HT1080 (cell line): ENCODE results near the genes ZNF106, TGM5, ADAL and TUBGCP4.

GRCh38 chr15:42107372-42107815, 13.0 kb upstream of the PLA2G4D start:
RAMPAGE:
- cytosol, long total RNA, result no peak
- long total RNA, result no peak
- nucleus, long total RNA, result no peak

GRCh38 chr15:42227665-42227934, 19.5 kb upstream of the VPS39 start:
RAMPAGE:
- cytosol, long total RNA, result no peak
- long total RNA, result no peak
- nucleus, long total RNA, result no peak

GRCh38 chr15:42275995-42276443, 2.8 kb upstream of the TMEM87A start:
RAMPAGE:
- cytosol, long total RNA, result no peak
- long total RNA, result no peak
- nucleus, long total RNA, result no peak

GRCh38 chr15:42287647-42287951, 14.4 kb upstream of the TMEM87A start:
RAMPAGE:
- cytosol, long total RNA, result no peak
- long total RNA, result no peak
- nucleus, long total RNA, result no peak

RAMPAGE:
- cytosol, long total RNA, result no peak
- long total RNA, result no peak
- nucleus, long total RNA, result no peak
These were observed 49.2 kb downstream of the ZNF106 start for GRCh38 chr15:42441810-42442042.

DNA sequence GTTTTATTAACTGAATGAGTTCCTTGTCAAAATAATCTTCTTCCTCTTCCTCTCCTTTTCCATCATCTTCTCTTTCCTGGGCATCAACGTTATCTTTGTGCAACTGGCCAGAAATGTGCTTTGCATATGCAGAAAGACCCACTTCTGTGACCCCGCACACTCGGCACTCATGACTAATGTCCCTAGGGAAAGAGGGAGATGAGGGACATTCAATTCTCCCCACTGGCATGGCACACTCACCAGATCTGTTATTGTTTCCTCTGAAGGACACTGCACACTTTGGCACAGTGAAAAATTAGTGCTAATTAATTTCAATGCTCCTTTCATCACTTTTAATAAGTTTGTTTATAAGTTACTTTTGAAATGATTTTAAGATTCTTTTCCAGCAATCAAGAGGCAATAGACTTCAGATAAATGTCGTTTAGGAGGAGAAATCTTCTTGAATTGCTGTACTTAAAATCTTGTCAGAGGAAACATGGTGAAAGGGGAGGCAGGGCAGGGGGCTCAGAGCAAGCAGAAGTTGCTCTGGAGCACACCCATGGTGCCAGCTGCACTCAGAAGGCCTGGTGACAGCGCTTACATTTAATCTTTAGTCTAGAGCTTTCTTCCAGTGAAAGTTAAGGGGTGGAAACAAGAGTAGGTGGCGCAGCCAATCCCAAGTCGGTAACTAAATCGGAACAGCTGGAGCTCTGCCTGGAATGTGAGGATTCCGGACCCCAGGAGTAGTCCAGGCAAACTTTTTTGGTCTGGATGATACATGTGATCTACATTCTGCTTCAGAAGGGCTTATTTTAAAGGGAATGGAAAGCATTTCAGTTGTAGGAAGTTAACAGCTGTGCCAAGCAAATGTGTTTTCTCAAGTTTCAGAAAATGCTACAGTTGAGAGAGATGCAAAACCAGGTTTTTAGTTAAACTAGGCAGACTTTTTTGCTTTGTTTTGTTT, 33.7 kb downstream of the ZNF106 start:
RAMPAGE:
- cytosol, long total RNA, result no peak
- long total RNA, result no peak
- nucleus, long total RNA, result no peak

DNA sequence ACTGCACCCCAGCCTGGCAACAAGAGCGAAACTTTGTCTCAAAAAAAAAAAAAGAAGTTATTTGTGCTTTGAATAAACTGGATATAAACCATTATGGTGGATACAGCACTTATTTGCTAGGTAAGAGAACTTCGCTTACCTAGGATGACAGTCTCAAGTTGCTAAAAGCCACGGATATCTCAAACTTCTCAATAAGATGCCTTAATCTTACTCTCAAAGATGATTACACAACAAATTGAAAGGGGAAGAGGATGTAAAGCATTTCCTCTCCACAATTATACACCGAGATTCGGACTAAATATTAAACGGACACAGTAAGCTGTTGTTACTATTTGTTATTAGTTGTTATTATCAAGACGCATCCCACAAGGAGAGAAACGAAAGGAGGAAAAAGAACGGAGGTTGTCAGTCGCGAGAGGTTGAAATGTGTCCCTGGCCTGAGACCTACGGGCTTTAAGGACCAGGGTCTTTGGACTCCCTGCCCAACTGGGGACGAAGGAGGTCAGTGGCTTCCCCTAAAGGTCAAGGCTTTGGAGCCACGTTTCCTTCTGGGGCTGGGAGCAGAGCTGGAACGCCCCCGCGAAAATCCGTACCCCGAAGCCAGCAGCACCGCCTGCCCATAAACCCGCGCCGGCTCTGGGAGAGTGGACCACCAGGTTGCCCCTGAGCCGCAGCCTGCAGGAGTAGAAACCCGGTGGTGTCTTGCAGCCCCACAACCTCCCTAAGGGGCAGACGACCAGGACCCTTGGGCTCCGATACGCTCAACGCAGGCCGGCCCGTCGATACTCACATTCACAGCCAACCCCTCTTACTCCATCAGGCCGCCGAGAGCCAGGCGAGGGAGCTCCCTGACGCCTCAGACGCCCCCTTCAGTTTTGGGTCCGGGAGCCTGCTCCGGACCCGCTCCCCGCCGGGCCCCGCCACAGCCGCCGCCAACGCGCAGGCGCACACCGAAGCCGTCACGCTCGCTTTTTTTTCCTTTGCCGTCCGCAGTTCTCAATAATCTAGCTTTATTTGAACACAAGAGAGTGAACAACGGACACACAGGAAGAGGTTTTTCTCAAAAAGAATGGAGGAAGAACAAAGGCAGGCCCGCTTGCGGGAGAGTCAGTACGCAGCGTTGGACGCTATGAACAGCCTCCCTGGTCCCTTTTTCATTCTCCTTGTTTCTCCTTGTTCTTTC, at the start of gene ZNF106:
ZNF106 (minus strand) TSS at position 952 of the 1,183 bp plus-strand sequence.
RAMPAGE:
- cytosol, long total RNA, result start-site peak on the minus strand centred at position 895 of the sequence, 79 bp wide, 91 and 89 reads in 2 replicates
- long total RNA, result no peak
- nucleus, long total RNA, result no peak

DNA sequence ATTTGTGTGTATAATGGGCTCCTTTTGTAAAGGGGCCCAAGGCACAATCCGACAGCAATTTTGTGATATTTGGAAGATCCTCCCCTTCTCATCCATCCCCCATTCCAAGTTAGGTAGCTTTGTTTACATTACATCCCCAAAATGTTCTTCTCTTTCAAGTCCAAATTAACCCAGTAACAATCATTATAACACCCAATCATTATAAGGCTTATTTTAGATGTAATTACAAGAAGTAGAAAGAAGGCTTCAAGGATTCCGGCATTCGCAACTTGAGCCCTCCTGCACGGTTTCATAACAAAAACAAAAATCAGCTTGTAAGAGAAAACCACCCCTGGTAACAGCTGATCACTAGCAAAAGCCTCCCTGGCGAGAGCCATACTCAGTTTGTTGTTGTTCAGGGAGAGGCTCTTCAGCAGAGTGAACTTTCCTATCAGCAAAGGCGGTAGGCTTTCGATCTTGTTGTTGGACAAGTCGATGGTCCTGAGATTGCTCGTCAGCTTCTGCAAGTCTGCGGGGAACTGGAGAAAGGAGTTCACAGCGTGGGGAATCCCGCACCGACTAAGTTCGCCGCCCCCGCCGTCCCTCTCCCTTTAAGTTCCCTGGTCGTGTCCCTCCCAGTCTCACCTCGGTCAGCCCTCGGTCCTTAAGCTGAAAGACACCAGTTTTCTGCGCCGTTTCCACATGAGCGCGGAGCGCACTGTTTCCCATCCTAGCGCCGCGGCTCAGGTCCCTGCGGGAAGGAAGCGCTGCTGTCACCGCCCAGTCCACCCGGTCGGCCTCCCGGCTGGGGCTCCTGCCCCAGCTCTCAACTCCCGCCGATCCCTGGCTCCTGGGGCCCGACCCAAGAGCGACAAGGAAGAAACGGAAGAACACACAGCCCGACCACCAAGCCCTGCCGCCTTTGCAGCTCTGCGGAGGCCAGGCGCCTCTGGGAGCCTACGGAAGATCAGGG, 590 bp downstream of the LRRC57 start:
RAMPAGE:
- cytosol, long total RNA, result no peak
- long total RNA, result no peak
- nucleus, long total RNA, result no peak

DNA sequence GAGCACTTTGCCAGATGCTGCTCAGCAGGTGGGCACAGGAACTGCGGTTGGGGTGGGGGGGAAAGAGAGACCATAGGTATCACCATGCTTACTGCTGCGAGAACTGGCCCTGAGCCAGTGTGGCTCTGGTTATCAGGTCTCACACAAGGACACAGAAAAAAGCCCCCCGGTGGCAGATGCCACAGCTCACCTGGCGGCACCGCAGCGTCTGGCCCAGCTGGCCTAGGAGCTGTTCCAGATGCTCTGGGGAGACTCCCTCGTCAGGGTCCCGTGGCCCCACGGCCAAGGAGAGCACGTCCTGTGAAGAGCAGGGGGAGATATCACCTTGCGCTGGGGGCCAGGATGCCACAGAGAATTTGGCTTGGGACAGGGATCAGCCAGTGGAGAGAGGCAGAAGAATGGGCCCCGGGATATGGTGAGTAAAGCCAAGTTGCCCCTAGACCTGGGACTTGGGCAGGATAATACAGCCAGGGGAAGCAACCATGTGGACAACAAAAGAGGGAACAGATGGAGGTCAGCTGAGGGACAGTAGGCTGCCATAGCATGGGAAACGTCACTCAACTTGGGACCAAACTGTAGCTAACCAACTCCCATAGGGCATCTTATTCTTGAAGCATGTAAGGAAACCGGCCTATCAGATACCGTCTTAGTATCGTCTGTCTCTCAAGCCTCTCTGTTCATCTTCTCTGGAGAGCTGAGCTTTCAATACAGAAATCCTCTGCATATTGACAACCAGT, 10.6 kb downstream of the CDAN1 start:
RAMPAGE:
- cytosol, long total RNA, result no peak
- long total RNA, result no peak
- nucleus, long total RNA, result no peak

GRCh38 chr15:42729595-42730120, 7.3 kb downstream of the CDAN1 start:
RAMPAGE:
- cytosol, long total RNA, result no peak
- long total RNA, result no peak
- nucleus, long total RNA, result no peak

GRCh38 chr15:42858972-42859415, 61.6 kb downstream of the TTBK2 start:
RAMPAGE:
- cytosol, long total RNA, result no peak
- long total RNA, result no peak
- nucleus, long total RNA, result no peak

RAMPAGE:
- cytosol, long total RNA, result no peak
- long total RNA, result no peak
- nucleus, long total RNA, result no peak
These were observed 5.6 kb upstream of the TMEM62 start for GRCh38 chr15:43127640-43128267.

RAMPAGE:
- cytosol, long total RNA, result no peak
- long total RNA, result no peak
- nucleus, long total RNA, result no peak
These were observed 5.6 kb downstream of the CCNDBP1 start for GRCh38 chr15:43190777-43191209.

DNA sequence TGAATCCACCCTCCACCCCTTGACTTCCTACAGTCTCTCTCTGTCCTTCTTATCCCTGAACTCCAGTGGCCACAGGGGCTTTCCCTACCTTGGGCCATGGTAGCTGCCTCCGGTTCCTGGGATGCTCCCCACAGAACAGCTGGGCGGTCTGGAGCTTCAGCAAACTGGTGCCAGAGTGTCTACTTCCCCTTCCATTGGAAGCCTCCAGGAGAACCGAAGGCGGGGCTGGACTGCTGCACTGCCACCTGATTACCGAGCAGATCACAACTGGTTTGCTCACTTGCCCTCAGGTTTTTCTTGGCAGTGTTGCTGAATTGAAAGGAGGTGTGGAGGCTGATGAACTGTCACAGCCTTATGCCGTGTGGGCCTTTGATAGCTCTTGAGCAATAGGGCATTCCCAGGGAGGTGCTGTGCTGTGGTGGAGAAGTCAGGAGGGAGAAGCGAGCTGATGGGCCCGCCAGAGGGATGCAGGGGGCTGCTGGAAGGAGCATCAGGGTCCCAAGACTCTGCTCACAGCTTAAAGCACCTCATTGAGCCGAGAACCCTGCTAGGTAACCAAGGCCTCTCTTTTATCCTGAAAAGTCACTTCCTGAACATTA, at the start of gene TGM5:
TGM5 (minus strand) TSS at position 177 of the 599 bp plus-strand sequence.
RAMPAGE:
- cytosol, long total RNA, result no peak
- long total RNA, result no peak
- nucleus, long total RNA, result no peak

DNA sequence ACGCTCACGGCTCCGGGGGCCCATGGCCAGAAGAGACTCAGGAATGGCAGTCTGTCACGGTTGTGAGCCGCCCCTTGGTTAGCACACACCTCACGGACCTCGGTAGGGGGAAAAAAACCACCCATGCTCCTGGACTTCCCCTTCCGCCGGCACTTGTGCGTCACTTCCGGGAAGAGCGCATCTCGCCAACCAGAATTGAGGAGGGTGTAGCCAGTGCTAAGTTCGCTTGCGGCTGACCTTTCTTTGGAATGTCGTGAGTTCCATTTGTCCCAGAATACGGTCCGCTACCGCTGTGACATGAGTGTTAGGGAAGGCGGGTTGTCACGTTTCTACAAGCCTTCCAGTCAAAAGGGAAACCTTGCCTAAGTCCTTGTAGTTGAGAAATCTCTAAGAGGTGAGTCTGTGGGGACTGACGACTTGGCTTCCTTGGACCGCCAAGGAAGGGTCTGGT, at the start of gene ADAL:
ADAL (plus strand) TSS at position 207 of the 451 bp plus-strand sequence.
RAMPAGE:
- cytosol, long total RNA, result start-site peak on the plus strand centred at position 216 of the sequence, 62 bp wide, 152 and 209 reads in 2 replicates
- long total RNA, result start-site peak on the plus strand centred at position 214 of the sequence, 32 bp wide, 71 reads
- nucleus, long total RNA, result start-site peak on the plus strand centred at position 227 of the sequence, 85 bp wide, 73 and 33 reads in 2 replicates

DNA sequence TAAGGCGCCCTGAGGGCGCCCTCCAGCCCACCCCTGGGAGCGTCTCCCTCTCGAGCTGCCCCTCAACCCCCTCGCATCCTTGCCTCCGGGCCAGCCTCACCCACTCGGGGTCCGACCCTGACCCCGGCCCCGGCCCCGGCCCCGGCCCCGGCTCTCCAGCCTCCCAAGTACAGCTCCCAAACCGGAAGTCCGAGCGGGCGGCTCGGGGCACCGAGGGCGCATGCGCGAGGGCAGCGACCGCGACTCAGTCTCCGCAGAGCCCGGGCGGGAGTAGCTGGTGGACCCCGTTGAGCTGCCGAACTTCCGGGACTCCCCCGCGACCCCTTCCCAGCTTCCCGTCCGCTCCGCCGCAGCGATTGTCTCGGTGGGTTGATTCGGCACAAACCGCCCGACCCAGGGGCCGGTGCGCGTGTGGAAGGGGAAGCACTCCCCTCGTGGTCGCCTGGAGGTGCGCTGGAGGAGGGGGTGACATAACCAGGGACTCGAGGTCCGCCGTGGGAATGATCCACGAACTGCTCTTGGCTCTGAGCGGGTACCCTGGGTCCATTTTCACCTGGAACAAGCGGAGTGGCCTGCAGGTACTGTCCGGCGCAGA, at the start of gene TUBGCP4:
TUBGCP4 (plus strand) TSS at position 247 of the 595 bp plus-strand sequence.
RAMPAGE:
- cytosol, long total RNA, result no peak
- long total RNA, result no peak
- nucleus, long total RNA, result no peak

DNA sequence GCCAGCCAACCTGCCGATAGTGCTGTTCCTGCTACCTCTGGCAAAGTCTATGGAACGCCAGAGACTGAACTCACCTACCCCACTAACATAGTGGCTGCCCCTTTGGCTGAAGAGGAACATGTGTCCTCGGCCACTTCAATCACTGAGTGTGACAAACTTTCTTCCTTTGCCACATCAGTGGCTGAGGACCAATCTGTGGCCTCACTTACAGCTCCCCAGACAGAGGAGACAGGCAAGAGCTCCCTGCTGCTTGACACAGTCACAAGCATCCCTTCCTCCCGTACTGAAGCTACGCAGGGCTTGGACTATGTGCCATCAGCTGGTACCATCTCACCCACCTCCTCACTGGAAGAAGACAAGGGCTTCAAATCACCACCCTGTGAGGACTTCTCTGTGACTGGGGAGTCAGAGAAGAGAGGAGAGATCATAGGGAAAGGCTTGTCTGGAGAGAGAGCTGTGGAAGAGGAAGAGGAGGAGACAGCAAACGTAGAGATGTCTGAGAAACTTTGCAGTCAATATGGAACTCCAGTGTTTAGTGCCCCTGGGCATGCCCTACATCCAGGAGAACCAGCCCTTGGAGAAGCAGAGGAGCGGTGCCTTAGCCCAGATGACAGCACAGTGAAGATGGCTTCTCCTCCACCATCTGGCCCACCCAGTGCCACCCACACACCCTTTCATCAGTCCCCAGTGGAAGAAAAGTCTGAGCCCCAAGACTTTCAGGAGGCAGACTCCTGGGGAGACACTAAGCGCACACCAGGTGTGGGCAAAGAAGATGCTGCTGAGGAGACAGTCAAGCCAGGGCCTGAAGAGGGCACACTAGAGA, 6.6 kb downstream of the MAP1A start:
RAMPAGE:
- cytosol, long total RNA, result no peak
- long total RNA, result no peak
- nucleus, long total RNA, result no peak

DNA sequence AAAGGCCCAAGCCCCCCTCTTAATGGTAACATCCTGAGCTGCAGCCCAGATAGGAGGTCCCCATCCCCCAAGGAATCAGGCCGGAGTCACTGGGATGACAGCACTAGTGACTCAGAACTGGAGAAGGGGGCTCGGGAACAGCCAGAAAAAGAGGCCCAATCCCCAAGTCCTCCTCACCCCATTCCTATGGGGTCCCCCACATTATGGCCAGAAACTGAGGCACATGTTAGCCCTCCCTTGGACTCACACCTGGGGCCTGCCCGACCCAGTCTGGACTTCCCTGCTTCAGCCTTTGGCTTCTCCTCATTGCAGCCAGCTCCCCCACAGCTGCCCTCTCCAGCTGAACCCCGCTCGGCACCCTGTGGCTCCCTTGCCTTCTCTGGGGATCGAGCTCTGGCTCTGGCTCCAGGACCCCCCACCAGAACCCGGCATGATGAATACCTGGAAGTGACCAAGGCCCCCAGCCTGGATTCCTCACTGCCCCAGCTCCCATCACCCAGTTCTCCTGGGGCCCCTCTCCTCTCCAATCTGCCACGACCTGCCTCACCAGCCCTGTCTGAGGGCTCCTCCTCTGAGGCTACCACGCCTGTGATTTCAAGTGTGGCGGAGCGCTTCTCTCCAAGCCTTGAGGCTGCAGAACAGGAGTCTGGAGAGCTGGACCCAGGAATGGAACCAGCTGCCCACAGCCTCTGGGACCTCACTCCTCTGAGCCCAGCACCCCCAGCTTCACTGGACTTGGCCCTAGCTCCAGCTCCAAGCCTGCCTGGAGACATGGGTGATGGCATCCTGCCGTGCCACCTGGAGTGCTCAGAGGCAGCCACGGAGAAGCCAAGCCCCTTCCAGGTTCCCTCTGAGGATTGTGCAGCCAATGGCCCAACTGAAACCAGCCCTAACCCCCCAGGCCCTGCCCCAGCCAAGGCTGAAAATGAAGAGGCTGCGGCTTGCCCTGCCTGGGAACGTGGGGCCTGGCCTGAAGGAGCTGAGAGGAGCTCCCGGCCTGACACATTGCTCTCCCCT, 10.6 kb downstream of the MAP1A start:
RAMPAGE:
- cytosol, long total RNA, result no peak
- long total RNA, result no peak
- nucleus, long total RNA, result no peak

DNA sequence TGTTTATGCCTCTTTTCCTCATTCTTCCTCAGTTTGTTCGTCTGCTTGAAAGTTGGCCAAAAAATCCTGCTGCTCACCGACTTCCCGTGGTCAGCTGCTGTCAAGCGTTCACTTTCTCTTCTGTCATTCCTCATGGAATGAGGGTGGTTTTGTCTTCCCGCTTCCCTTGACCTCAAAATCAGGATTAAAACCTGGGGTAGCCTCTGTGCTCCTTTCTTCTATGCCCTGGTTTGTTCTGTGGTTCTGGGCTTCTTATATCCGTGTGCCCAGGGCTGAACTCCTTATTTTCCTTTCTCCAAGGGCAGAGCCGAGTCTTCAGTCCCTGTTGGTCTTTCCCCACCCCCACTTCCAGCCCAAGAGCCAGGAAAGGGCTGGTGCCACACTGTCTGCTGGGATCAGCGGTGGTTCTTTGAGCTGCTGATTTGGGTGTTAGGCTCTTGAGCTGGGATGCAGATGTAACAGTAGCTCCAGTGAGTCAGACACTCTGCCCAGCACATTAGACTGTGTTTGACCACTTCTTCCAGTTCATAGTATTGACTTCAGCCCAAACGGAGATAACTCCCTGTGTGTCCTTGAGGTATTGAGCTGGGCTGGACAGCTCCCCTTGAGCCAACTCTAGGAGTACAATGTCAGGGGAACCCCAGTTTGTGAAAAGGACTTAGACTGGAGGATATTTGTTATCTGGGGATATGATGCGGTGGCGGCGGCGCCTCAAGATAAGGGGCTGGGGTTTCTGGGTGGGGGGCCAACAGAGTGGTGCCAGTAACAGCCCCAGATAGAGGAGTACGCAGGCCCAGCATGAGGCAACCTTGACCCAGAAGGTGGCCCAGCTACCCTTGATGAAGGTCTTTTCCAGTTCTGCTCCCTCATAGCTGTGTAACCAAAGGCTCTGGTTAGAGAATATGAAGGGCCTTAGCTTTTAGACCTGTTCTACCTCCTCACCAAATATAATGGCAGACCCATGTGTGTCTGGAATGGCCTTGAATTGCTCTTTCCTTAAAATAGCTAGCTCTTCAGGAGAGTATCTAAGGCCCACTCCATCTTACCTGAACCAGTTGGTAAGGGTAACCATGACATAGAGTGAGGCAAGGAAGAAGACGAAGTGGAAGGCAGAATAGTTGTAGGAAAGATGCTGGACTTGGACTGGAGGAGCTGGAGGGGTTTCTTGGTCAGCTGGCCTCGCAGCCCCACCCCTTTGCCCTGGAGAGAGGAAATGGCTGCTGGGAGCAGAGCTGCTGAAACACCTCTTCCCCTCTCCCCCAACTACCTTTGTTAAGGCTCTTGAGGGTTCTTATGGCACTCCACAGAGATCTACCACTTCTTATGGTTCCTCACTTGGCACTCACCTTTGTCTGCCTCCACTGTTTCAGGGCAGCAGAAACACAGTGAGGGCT, 2.7 kb downstream of the SERF2 start:
RAMPAGE:
- cytosol, long total RNA, result no peak
- long total RNA, result no peak
- nucleus, long total RNA, result no peak

RAMPAGE:
- cytosol, long total RNA, result no peak
- long total RNA, result no peak
- nucleus, long total RNA, result no peak
These were observed 67.1 kb downstream of the WDR76 start for GRCh38 chr15:43893749-43894427.